ENCODE measurements around the genes CEP295NL, CANT1 and CBX2.

GRCh38 chr17:78853494-78854394, 13.1 kb upstream of the USP36 start:
- PRO-cap, result no peak

- PRO-cap, result no peak
Measured at GRCh38 chr17:78882382-78882909, 20.6 kb downstream of the CEP295NL start.

GRCh38 chr17:78888782-78889293, 14.2 kb downstream of the CEP295NL start:
- PRO-cap, result no peak

GRCh38 chr17:78891816-78892469, 11.1 kb downstream of the CEP295NL start:
- PRO-cap, result no peak

GRCh38 chr17:78896255-78897212, 6.5 kb downstream of the CEP295NL start:
- PRO-cap, result no peak

GRCh38 chr17:78898395-78898693, 4.7 kb downstream of the CEP295NL start:
- PRO-cap, result no peak

DNA sequence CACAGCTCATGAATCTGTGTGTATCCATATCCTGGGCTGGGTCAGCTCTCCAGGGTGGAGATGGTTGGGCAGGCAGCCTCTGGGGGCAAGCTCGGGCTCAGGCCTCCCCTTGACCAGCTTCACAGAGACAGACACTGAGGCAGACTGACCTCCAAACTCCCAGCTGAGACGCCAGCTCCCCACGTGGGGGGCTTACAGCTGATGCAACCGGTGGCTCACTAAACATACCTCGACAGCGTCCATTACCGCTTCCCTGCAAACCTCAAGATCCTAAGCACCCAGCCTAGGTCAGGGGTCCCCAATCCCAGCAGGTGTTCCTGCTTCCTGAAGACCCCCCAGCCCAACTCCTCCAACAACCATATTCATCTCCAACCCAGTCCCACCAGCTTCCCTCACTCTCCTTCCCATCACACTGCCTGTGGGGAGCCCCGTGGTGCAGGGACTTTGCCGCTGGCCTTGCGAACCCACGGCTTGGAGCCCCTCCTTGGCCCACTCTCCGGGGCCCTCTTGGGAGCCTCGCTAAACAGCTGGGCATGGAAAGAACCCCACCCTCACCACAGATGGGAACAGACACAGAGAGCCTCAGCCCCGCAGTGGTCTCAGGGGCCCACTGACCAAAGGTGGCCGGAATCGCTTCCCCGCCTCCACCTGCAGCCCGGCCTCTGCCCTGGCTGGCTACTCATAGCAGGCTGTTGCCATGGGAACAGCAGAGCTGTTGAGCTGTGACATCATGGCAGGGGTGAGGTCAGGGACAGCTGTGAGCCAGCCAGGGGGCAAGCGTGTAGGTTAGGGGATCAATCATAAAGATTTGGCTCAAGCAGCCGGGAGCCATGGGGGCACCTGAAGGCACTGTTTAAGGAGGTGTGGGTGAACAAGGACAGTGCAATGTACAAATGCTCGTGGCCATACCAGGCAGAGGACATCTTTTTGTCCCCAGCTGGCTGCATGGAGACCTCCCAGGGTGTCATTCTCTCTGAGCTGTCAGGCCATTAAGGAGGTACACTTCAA, at the start of gene CEP295NL:
Gene CEP295NL, minus strand, starts transcription at position 683 of the 1,008 bp plus-strand sequence.
- PRO-cap, result no peak

- PRO-cap, result no peak
Measured at GRCh38 chr17:78971031-78971966, 8.4 kb downstream of the LGALS3BP start.

DNA sequence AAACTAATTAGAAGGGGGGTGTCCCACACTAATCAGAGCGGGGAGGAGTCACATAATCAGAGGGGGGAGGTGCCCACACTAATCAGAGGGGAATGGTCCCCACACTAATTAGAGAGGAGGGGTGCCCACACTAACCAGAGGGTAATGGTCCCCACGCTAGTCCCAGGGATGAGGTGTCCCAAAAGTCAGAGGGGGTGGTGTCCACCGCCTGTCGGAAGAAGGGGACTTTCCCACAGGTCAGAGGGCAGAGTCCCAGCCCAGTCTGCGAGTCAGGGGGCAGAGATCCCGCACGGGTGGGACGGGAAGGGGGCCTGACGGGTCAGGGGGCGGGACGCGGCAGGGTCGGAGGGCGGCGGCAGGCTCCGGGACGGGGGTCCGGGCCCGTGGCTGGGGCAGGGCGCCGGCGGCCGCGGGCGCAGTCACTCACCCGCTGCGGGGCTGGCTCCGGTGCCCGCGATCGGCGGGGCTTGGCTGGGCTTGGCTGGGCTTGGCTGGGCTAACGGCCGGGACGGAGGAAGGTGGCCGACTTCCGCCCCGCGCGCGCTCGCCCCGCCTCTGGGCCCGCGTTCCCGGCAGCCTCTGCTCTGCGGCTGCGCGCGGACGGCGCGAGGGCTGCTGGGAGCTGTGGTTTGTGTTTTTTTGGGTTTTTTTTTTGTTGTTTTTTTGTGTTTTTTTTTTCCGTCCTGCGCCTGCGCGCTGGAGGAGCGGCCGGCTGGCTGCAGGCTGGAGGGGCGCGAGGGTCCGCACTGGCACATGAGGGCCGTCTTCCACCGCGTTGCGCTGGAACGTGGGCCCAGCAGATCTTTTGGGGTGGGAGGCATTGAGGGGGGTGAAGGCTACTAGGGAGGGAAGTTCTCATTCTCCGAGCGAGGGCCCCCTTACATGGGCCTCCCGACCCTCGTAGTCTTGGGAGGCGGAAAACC, at the start of gene CANT1:
Gene CANT1, minus strand, starts transcription at position 528 of the 923 bp plus-strand sequence.
- PRO-cap, result bidirectional peak, plus-strand start at position 701 of the sequence, minus-strand start at position 557 of the sequence

GRCh38 chr17:79033808-79034592, 10.0 kb downstream of the C1QTNF1 start:
- PRO-cap, result no peak

DNA sequence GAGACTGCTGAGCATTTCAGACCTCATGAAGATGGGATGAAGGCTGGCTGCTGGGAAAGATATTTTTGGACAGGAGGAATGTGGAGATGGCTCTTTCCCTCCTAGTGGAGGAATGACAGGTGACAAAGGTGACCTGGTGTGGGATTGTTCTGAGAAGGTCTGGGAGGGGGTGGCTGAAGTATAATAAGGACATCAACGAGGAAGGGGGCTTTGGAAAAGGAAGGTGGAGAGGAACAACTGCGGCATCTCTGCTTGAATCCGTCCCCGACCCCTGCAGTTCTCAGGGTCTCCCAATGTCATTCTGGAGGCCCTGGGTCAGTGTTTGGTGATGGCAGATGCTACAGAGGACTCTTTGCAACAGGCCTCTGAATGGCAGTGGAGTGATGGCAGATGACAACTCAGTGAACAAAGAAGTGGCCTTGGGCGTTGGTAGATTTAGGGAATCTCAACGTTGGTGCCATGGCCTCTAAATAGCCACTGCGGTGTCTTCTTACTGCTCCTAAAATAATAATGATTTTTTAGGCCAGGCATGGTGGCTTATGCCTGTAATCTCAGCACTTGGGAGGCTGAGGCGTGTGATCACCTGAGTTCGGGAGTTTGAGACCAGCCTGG, 1.2 kb downstream of the ENGASE start:
- PRO-cap, result no peak

- PRO-cap, result no peak
Measured at GRCh38 chr17:79183804-79184394, 109.3 kb downstream of the ENGASE start.

DNA sequence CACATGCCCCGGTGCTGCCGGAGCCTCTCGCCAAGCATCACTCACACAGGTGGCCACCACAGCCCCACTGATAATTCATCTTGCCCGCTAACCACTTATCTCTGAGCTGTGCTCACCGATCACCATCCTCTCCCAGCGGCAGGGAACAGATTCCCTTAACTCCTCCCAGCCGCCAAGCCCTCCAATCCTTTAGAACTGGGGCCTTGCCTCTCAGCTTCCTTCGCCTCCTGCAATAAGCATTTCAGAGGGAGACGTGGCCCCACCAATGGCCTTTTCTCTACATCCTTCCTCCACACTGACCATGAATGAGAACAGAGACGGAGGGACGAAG, 222.1 kb downstream of the RBFOX3 start:
- PRO-cap, result no peak

DNA sequence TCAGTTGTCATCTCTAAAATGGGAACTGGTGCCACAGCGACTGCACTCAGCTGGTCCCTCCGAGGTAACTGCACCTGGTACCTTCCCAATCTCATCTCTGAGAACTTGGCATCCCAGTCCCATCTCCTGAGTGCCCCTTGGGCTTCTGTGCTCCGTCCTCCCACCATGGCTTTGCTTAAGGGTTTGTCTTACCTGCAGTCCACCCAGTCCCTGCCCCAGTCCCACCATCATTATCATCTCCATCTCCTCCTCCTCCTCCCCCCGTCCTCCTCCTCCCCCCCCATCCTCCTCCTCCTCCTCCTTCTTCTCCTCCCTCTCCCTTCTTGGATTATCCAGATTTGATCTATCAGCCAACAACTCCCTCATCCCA, 30.9 kb downstream of the RBFOX3 start:
- PRO-cap, result no peak

GRCh38 chr17:79610193-79610632, 638 bp downstream of the RBFOX3 start:
- PRO-cap, result no peak

- PRO-cap, result no peak
Measured at GRCh38 chr17:79776246-79776946, 1.6 kb upstream of the CBX2 start.

DNA sequence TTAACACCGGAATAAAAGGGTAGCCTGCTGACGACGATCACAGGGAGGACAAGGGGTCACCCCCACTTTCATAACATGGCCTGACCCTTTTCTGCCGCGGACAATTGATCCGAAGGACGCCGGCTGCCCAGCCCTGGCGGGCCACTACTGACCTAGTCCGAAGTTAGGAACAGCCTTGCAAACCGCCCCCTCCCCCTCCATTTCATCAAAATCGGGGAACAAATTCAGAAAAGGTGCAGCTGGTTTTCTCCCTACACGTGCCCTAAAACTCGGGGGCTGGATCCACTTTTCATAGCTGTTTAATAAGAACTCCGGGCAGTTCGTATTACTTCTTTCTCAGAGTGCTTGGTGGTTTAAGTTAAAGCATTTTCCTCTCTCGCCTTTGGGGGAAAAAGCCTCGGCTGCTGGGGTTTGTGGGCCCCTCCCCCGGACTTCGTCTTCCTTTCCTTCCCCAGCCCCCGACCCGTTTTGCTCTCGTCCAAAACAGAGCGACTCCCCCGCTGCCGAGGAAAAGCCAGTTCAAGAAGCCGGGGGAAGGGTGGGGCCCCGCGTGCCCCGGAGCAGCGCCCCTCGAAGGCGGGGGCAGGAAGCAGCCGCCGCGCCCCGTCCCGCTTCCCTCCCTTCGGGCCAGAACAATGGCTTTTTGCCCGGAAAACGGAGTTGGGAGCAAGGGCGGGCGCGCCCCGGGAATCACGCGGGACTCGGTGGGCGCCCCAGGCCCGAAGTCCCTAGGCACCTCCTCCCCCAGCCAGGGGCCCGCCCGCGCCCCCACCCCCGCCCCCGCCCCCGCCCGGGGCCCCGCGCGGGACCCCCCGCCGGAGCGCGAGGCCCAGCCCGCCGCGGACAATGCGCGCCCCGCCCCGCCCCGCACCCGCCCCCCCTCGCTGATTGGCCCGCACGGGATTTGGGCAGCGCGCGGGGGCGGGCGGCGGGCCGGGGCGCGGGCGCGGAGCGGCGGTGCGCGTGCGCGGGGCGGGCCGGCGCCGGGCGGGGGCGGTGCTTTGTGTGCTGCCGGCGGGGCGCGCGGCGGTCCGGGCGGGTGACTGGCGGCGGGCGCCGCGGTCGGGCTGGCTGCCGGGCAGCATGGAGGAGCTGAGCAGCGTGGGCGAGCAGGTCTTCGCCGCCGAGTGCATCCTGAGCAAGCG, at the start of gene CBX2:
Gene CBX2, plus strand, starts transcription at position 996 of the 1,145 bp plus-strand sequence.
- PRO-cap, result bidirectional peak, plus-strand start at position 1,006 of the sequence, minus-strand start at position 848 of the sequence

GRCh38 chr17:79793034-79794182, 3.5 kb downstream of the CBX8 start:
- PRO-cap, result no peak

DNA sequence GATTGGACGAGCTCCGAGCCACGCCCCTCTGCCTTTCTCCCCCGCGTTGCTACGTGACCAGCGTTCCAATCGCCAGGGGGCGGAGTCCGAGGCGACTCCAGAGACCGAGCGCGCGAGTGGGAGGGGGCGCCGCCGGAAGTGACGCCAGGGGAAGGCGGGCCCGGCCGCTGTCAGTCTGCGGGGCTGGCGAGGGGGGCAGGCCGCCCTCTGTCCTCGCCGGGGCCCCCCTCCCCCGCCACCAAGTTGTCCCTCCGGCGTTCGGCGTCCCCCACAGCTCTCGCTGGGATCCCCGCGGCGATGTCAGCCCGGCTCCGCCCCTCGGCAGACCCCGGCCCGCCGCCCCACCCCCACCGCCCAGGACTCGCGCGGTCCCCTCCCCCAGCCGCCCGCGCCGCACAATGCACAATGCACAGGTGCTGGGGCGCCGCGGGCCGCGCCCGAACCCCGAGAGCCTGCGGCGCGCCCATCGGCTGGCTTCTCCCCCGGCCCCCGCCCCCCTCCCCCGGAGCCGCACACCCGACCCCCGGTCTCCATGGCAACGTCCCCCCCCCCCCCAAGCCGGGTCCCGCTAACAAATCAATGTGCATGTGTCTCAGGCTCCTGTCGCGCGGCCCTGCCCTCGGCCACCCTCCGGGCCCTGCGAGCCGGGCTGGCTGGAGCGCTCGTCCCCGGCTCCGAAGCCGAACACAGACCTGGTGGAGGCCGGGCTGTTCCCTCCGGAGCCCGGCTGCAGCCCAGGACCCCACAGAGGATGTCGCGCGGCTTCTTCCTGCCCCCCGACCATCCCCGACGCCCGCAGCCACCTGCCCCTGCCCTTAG, 583 bp upstream of the CBX8 start:
- PRO-cap, result bidirectional peak, plus-strand start at position 173 of the sequence, minus-strand start outside the sequence

GRCh38 chr17:79802577-79803483, 6.0 kb upstream of the CBX8 start:
- PRO-cap, result no peak

Data from mesothelial cell of epicardium (in vitro differentiated cells).